ENCODE measurements around a stretch of chr13.

GRCh38 chr13:114153746-114154414, 21.5 kb upstream of the RASA3 start:
- PRO-cap, result no peak

GRCh38 chr13:114196081-114196688, 17.1 kb downstream of the CFAP97D2 start:
- PRO-cap, result no peak

DNA sequence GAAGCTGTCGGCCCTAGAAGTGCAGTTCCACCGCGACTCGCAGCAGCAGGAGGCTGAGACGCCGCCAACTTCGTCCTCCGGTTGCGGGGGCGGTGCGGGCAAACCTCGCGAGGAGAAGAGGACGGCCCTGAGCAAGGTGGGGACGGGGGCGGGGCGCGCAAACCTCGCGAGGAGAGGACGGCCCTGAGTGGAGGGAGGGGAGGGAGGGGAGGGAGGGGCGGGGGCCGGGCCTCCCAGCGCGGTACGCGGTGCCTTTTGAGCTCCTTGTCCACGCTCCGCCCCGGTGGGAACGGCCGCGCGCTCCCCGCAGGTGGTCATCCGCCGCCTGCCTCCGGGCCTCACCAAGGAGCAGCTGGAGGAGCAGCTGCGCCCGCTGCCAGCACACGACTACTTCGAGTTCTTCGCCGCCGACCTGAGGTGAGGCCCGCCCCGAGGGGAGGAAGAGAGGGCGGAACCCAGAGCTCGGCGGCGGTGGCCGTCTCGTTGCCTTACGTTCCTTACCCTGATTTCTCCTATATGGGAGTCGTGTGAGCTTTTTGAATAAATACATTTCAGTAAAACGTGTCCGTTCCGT, 397 bp downstream of the UPF3A start:
- PRO-cap, result bidirectional peak, plus-strand start at position 283 of the sequence, minus-strand start at position 41 of the sequence

DNA sequence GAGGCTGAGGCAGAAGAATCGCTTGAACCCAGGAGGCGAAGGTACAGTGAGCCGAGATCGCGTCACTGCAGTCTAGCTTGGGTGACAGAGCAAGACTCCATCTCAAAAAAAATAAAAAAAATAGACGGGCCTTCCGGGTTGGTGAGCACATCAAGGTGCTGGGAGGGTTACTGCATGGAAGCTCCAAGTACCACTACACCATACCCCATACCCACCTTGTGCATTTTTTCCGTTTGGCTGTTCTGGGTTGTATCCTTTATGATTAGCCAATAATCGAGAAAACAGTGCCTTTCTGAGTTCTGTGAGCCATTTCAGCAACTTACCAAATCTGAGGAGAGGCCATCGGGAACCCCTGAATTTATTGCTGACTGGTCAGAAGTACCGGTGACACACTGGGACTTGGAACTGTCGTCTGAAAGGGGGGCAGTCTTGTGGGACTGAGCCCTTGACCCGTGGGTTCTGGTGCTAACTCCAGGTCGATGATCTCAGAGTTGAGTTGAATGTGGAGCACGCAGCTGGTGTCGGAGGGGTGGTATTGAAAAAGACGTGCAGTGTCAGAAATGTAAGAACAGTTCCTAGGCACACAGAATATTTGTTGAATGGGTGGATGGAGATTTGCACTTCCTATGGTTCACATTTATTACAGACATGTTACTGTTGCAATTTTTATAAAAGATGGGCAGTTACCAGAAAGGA, 15.0 kb downstream of the UPF3A start:
- PRO-cap, result no peak

GRCh38 chr13:114298651-114299198, 15.6 kb upstream of the CHAMP1 start:
- PRO-cap, result no peak

DNA sequence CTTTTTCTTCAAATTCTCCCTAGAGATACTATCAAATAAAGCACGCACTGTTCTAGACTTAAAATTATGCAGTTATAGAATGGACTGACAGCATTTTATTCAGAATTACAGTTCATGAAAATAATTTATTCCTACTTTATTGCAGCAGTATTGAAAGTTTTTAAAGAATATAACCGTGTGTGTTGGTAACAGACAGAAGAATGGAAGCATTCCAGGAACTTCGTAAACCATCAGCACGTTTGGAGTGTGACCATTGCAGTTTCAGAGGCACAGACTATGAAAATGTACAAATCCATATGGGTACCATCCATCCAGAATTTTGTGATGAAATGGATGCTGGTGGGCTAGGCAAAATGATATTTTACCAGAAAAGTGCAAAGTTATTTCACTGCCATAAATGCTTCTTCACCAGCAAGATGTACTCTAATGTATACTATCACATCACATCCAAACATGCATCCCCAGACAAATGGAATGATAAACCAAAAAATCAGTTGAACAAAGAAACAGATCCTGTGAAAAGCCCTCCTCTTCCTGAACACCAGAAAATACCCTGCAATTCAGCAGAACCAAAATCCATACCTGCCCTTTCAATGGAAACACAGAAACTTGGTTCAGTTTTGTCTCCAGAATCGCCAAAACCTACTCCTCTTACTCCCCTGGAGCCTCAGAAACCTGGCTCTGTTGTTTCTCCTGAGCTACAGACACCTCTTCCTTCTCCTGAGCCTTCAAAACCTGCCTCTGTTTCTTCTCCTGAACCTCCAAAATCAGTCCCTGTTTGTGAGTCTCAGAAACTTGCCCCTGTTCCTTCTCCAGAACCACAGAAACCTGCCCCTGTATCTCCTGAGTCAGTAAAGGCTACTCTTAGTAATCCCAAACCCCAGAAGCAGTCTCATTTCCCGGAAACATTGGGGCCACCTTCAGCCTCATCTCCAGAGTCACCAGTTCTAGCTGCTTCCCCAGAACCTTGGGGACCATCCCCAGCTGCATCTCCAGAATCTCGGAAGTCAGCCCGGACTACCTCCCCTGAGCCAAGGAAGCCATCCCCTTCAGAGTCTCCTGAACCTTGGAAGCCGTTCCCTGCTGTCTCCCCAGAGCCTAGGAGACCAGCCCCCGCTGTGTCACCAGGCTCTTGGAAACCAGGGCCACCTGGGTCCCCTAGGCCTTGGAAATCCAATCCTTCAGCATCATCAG, 9.7 kb downstream of the CHAMP1 start:
- PRO-cap, result no peak